Body of pancreas (tissue), 2 donors: ENCODE results near the gene TAC3.

- PRO-cap = no peak
- RAMPAGE, long total RNA, 2 experiments = no peak in any of the 2 experiments
Measured at GRCh38 chr12:56569527-56570573, 48.2 kb downstream of the RBMS2 start.

GRCh38 chr12:56589594-56590529 is 40.3 kb downstream of the BAZ2A start:
- PRO-cap = no peak
- RAMPAGE, long total RNA, 2 experiments = no peak in any of the 2 experiments

DNA sequence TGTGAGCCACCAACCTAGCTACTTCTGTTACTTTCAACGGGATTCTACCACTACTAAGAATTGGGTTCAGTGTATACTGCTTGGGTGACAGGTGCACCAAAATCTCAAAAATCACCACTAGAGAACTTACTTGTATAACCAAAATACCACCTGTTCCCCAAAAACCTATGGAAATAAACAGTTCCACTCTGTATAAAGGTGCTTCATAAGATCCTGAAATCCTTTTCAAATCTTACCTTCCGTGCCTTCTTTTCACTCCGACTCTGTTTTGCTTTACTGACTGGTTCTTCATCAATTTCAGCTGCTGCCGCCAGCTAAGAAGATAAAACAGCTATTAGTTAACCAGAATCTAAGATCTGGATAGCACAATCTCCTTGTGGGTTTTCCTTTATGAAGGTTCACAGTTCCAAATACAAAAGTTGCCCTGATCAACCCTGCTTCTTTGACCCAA is 10.9 kb downstream of the NACA start:
- PRO-cap = no peak
- RAMPAGE, long total RNA, 2 experiments = no peak in any of the 2 experiments

- PRO-cap = no peak
- RAMPAGE, long total RNA, 2 experiments = no peak in any of the 2 experiments
Measured at GRCh38 chr12:56715492-56716471, 9.3 kb downstream of the NACA start.

GRCh38 chr12:56725759-56726045 is 603 bp upstream of the NACA start:
- PRO-cap = no peak
- RAMPAGE, long total RNA, 2 experiments = no peak in any of the 2 experiments

DNA sequence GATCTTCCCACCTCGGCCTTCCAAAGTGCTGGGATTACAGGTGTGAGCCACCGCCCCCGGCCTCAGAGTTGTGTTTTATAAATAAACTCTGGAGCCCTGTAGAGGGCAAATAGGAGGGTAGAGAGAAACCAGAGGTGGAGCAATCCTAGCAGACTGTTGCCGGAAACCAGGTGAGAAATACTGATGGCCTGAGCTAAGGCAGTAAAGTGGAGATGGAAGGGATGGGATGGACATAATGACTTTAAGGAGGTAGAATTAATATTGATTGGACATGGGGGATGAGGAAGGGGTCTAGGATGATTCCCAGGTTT is 2.6 kb upstream of the HSD17B6 start:
- PRO-cap = no peak
- RAMPAGE, long total RNA, 2 experiments = no peak in any of the 2 experiments

DNA sequence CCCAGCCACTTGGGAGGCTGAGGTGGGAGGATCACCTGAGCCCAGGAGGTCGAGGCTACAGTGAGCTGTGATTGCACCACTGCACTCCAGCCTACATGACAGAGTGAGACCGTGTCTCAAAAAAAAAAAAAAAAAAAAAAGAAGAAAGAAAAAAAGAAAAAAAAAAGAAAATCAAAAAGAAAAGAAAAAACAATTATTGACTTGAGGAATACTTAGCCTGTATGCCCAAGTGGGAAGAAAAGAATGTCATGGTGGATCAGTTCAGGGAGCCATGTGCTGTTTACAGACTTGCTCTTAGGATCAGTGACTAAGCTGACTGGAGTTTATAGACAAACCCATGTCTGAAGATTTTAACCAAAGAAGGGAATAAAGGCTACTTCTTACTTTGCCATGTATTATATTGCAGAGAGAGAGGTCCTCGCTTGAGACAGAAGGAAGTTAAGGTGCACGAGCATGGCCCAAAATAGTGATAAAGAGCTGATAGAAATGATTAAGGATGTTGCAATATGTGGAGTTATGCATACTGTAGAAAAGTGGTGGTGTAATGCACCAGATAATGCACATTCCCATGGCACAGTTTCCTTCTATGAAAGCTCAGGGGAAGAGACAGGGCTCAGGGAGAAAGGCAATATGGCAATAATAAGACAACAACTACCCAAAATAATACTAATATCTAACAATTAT is 969 bp downstream of the HSD17B6 start:
- PRO-cap = no peak
- RAMPAGE, long total RNA, 2 experiments = no peak in any of the 2 experiments

GRCh38 chr12:56768390-56769026 is 5.4 kb downstream of the HSD17B6 start:
- PRO-cap = no peak
- RAMPAGE, long total RNA, 2 experiments = no peak in any of the 2 experiments

- PRO-cap = no peak
- RAMPAGE, long total RNA, 2 experiments = no peak in any of the 2 experiments
Measured at GRCh38 chr12:56770749-56771076, 7.6 kb downstream of the HSD17B6 start.

DNA sequence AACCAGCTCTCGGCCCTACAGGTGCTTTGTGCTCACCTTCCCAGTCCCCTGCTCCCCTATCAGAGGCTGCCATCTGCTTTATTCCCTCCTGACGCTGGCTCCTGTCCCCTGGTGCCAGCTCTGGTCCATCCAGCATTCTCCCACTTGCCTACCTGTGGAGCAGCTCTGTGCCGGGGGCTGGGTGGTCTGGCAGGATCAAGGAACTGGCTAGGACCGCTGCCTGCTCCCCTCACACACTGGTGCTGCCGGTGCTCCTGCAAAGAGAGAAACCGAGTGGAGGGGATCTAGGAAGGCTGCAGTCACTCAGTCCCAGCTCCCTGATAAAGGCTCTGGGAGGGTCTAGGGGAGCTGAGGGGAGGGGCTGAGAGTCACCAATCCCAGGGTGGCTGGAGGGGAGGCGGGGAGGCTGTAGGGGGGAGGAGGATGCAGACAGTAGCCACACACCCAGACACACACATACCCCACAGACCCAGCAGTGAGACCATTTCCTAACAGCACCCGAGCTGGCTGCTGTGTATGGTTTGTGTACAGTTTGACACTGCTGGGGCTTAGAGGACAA is at the start of gene TAC3:
Gene TAC3 (minus strand): TSS at position 295 of the 559 bp plus-strand sequence.
- PRO-cap = no peak
- RAMPAGE, long total RNA, 2 experiments = no peak in any of the 2 experiments

DNA sequence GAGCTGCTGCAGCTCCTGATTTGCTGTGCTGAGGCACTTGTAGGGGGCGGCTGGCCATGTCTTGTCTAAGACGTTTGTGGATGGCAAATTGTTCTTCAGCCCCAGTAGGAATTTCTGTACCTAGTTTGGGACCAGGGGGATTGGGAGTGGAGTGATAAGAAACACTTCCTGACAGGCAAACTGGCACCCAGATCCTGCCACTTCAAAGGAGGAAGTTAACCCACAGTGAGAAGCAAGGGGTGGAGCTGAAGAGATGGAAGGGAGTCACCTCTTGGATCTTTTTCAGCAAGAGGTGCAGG is 14.7 kb upstream of the TAC3 start:
- PRO-cap = no peak
- RAMPAGE, long total RNA, 2 experiments = no peak in any of the 2 experiments

- PRO-cap = no peak
- RAMPAGE, long total RNA, 2 experiments = no peak in any of the 2 experiments
Measured at GRCh38 chr12:57043749-57044319, 6.1 kb downstream of the MYO1A start.

- PRO-cap = no peak
- RAMPAGE, long total RNA, 2 experiments = no peak in any of the 2 experiments
Measured at GRCh38 chr12:57047431-57047996, 2.4 kb downstream of the MYO1A start.

- PRO-cap = no peak
- RAMPAGE, long total RNA, 2 experiments = no peak in any of the 2 experiments
Measured at GRCh38 chr12:57050840-57051628, 1.1 kb upstream of the MYO1A start.

- PRO-cap = no peak
- RAMPAGE, long total RNA, 2 experiments = no peak in any of the 2 experiments
Measured at GRCh38 chr12:57090793-57092107, 2.3 kb downstream of the NAB2 start.

GRCh38 chr12:57133322-57133749 is 5.1 kb downstream of the LRP1 start:
- PRO-cap = no peak
- RAMPAGE, long total RNA, 2 experiments = no peak in any of the 2 experiments

GRCh38 chr12:57135913-57136391 is 7.7 kb downstream of the LRP1 start:
- PRO-cap = no peak
- RAMPAGE, long total RNA, 2 experiments = no peak in any of the 2 experiments

GRCh38 chr12:57149206-57149924 is 21.1 kb downstream of the LRP1 start:
- PRO-cap = no peak
- RAMPAGE, long total RNA, 2 experiments = no peak in any of the 2 experiments

DNA sequence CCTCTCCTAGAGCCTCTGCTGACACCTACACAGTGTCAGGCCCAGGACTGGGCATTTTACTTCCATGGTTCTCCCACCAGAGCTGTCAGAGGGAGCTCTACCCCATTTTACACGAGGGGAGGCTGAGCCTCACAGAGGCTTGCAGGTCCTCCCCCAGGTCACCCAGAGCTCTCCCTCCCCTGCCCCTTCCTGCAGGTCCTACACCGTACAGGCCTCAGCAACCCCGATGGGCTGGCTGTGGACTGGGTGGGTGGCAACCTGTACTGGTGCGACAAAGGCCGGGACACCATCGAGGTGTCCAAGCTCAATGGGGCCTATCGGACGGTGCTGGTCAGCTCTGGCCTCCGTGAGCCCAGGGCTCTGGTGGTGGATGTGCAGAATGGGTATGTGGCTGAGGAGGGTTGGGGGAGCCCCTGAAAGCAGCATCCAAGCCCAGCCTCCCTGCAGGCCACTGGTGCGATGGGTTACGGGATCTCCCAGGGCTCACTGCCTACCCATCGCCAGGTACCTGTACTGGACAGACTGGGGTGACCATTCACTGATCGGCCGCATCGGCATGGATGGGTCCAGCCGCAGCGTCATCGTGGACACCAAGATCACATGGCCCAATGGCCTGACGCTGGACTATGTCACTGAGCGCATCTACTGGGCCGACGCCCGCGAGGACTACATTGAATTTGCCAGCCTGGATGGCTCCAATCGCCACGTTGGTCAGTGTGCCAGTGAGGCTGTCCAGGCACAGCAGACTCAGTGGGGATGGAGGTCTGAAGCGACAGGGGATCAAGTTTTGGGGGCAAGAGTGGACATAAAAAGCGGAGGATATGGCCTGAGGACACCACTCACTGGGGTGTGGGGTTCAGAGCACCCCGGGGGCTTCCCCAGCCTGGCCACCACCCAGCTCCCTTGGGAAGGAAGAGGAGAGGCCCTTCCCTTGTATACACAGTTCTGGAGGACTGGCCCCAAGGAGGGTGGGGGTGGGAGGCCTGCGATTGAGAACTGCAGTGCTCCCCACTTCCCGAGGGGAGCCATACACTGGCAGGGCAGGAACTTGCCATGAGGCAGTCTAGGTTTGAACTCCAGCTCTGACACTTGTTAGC is 18.3 kb upstream of the NXPH4 start:
- PRO-cap = no peak
- RAMPAGE, long total RNA, 2 experiments = no peak in any of the 2 experiments

DNA sequence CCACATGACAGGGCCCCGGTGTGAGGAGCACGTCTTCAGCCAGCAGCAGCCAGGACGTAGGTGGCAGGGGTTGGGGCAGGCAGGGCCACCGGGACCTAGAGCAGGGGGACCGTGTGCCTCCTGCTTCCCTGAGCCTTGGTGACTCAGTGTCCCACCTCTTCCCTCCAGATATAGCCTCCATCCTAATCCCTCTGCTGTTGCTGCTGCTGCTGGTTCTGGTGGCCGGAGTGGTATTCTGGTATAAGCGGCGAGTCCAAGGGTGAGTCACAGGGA is 4.9 kb upstream of the NXPH4 start:
- PRO-cap = no peak
- RAMPAGE, long total RNA, 2 experiments = no peak in any of the 2 experiments